Heart (tissue), 3 donors: Measurements from ENCODE around the genes HNRNPC, METTL3 and OXA1L.

DNA sequence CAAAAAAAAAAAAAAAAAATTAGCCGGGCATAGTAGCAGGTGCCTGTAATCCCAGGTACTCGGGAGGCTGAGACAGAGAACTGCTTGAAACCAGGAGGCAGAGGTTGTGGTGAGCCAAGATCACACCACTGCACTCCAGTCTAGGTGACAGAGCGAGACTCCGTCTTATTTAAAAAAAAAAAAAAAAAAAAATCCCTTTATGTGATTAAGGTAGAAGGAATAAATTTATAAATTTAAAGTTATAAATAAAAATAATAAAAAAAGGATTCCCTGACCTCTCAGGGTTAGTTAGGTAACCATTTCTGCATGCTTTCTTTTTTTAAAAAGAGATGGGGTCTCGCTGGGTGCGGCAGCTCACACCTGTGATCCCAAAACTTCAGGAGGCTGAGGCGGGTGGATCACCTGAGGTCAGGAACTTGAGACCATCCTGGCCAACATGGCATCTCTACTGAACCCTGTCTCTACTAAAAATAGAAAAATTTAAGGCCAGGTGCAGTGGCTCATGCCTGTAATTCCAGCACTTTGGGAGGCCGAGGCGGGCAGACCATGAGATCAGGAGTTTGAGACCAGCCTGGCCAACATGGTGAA lies 8.9 kb downstream of the HNRNPC start:
- RAMPAGE, long total RNA, 2 experiments: no peak in any of the 2 experiments

- RAMPAGE, long total RNA, 2 experiments: start-site peak on the minus strand in 2 of 2 experiments, at chr14:21269414-21269431 at its widest, 2,793 to 3,390 reads per replicate
Observed at GRCh38 chr14:21269181-21269621, at the start of gene HNRNPC. Gene HNRNPC, minus strand, starts transcription at chr14:21269442.

DNA sequence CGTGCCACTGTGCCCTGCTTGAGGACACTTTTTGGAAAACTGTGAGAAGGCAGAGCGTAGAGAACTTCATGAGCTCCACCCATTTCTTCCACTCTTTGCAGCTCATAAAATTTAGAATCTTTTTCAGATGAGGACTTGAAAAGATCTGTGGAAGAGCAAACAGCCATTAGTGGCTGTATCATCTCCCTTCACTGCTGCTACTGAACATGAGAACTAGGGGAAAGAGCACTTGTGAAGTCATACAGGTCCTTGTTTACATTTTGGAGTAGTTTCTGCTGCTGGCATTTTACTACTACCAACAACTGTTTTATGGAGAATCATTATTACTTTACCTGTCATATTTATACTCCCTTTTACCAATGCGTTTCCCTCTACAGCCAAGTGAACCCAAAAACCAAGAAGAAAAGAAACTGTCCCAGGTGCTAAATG lies 41.0 kb downstream of the RPGRIP1 start:
- RAMPAGE, long total RNA, 2 experiments: no peak in any of the 2 experiments

GRCh38 chr14:21455215-21455647 lies 692 bp downstream of the CHD8 start:
- RAMPAGE, long total RNA, 2 experiments: no peak in any of the 2 experiments

DNA sequence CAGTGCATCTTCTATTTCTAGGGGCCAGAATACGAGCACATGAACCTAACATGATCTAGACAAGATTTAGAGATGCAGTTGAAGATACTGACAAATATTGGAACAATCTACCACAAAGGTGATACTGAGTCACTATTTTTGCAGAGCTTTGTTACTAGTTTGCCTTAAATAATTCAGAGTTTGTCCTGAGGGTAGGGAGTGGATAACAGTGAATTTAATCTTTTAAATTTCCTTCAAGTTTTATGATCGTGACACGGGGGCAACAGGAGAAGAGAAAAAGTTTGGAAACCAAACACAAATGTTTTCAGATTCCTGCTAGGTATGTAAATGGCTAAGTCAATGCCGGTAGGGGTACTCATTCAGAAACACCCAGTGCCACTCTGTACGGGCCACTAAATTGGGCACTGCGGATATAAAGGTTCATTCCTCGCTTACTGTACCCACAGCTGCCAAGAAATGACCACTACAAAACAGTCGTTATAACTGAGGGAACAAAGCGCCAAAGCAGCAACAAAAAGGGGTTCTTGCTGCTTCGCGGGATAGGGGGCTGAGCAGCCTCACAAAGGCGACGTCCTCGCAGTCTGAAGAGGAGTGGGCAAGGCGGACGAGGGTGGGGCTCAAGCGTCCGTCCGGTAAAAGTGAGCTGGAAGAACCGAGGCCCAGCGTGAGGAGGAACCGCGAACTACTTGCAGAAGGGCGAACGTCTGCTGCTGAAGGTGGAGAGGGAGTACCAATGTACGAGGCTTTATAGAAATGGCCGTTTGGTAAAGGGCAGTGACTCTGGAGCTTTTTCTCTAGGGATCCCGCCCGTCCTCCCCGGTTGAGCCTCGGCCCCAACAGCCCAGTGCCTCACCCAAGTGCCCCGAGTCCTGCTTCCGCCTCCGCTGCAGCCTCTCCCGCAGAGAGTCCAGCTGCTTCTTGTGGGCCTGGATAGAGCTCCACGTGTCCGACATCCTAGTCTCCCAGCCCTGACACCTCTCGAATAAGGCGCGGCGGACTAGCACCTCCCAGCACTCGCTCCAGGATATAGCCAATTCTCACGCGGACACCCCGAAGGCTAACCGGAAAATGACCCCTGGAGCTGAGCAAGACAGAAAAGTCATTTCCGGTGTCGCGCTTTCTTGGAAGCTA lies at the start of gene METTL3:
METTL3 (minus strand) TSS at position 1,070 of the 1,131 bp plus-strand sequence.
- RAMPAGE, long total RNA, 2 experiments: no peak in any of the 2 experiments

- RAMPAGE, long total RNA, 2 experiments: no peak in any of the 2 experiments
Observed at GRCh38 chr14:21868627-21869026, 195.0 kb upstream of the OR4E1 start.

DNA sequence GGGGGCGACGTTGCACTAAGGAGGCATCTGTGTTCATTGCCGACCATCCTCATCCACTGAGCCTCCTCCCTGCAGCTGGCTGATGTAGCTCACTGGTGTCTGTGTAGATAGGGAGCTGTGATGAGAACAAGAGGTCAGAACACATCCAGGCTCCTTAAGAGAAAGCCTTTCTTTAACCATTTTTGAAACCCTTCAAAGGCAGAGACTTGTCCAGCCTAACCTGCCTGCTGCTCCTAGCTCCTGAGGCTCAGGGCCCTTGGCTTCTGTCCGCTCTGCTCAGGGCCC lies 220.6 kb upstream of the OR4E1 start:
- RAMPAGE, long total RNA, 2 experiments: no peak in any of the 2 experiments

DNA sequence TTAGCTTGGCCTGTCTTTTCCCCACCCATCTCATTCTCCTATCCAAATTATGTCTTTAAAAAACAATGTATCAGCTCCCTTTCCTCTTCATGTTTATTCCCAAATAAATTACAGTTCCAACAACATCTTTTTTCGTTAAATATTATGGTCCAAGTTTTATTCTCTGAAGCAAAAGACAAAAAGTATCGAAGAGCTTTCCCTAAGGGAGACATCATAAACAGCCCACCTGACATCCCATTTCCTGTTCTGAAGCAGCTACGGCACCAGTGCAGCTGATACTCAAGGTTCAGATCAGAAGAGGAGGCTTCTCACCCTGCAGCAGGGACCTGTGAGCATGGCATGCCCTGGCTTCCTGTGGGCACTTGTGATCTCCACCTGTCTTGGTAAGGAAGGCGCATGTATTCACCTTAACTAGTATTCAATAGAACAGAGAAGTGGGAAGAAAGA lies 308.2 kb downstream of the DAD1 start:
- RAMPAGE, long total RNA, 2 experiments: no peak in any of the 2 experiments

DNA sequence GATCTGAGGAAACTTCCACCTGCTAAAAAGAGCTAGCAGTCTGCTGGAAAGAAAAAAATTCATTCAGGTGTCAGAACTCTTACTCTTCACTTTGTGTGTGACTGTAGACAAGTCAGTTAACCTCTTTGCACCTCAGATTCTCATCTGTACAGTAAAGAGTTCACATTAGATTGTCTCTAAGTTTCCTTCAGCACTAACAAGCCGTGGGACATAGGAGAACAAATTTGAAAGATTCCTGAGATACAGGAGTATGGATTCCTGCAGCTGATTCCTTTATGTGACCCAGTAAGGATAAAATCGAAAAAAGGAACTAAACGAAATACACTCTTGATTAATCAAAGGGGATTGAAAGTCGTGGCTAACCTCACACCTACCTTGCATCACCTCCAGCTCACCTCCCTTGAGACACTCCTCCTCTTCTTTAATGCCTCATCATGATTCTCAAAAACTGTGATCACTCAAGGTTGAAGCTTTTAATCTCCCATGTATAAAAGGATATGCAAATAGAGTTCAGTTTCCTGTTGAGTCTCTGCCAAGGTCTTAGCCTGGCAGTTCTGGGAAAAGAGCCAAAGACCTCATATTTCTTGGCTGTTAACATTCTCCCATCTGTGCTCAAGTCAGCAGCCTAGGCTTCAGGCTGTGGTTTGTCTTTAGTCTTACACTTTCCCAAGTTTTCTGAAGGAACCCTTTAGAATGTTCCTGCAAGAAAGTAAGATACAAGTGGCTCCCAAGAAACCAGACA lies 156.6 kb downstream of the DAD1 start:
- RAMPAGE, long total RNA, 2 experiments: no peak in any of the 2 experiments

DNA sequence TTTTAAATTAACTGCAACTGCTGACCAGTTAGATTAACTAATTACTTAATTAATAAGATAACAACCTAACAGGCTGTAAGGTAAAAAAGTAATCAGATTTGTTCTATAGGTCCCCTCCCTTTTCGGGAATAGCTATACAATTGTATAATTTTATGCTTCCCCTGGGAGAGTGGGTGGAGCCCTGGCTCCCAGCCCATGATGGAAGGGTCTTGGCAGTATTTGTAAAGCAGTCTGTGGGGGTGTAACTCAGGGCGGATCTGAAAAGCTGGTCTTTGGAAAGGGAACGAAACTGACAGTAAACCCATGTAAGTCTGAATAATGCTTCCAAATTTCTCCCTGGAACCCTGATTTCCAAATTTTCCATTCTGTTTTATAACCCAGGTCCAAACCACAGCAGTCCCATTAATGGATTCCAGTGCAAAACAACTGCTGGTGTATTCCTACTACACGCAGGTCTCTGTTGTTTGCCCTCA lies 110.4 kb downstream of the DAD1 start:
- RAMPAGE, long total RNA, 2 experiments: no peak in any of the 2 experiments

DNA sequence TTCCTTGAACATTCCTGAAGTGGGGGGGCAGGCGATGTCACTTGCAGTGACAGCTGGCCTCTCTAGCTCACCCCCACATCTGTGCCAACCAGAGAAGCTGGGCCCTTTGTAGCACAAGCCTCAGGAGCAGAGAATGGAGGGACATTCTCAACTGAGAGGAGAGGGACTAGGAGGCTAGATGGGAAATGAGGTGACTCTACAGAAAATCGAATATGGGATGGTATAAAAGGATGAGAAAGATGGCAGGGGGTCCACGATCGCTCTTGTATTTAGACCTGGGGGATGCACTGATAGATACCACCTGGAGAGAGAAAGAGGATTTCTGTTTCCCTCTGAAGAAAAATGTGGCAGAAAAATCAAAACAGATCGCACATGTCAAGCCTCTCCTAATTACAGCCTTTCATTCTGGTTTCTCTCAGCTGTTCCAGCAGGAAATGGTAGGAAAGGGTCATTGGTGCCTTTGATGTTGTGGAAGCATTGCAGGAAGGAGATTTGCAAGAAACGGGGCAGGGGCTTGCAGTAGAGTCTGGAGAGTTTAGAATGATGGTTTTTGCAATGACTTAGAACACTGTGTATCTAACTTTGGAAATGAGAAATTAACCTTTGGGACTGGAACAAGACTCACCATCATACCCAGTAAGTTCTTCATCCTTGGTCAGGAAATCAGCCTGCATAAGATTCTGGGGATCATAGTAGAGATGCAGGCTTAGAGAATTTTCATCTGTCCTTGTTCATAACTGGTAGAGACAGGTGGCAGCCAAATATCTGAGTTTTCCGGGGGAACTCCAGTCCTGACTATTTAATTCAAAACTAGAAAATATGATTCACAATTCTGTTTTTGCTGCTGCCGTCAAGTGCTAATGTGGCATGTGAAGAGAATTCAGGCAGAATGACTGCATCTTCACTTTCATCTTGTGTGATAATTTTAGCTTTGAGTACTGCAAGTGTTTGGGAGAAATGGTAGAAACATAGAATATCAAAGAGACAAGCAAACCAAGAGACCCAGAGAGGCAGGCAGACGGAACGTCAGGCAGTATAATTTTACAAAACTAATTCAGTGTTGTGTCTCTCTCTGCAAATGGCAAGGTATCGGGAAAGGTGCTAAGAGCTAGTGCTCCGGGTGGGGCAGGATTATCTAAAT lies 98.7 kb downstream of the DAD1 start:
- RAMPAGE, long total RNA, 2 experiments: no peak in any of the 2 experiments

DNA sequence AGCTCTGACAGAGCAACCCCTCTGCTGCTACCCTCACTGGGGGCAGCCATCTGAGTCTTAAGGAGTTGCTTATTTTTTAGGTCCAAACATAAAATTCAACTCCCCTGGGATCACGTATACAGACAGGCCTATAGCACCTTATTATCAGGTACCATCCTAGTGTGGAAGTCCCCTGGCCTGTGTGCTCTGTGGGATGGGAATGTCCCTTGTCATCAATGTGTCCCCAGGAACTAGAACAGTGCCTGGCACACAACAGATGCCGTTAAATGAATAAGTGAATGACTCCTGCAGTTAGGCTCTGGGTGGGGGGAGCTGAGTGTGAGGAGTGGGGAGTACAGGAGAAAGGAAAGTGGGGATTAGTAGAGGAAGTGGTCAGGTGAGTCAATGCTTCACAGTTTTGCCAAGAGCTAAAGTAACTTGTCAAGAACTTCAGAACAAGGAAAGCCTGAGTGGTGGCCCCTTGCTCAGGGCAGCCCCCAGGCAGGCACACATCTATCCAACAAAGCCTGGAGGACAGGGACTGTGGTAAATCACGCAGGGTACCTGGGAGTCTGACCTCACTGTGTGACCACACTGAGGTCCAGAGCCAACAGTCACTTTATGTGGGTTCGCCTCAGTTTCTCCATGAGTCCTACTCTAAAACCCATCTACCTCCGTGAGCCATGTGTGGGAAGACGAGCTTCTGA lies 33.4 kb downstream of the DAD1 start:
- RAMPAGE, long total RNA, 2 experiments: no peak in any of the 2 experiments

- RAMPAGE, long total RNA, 2 experiments: no peak in any of the 2 experiments
Observed at GRCh38 chr14:22572362-22573239, 16.4 kb downstream of the DAD1 start.

DNA sequence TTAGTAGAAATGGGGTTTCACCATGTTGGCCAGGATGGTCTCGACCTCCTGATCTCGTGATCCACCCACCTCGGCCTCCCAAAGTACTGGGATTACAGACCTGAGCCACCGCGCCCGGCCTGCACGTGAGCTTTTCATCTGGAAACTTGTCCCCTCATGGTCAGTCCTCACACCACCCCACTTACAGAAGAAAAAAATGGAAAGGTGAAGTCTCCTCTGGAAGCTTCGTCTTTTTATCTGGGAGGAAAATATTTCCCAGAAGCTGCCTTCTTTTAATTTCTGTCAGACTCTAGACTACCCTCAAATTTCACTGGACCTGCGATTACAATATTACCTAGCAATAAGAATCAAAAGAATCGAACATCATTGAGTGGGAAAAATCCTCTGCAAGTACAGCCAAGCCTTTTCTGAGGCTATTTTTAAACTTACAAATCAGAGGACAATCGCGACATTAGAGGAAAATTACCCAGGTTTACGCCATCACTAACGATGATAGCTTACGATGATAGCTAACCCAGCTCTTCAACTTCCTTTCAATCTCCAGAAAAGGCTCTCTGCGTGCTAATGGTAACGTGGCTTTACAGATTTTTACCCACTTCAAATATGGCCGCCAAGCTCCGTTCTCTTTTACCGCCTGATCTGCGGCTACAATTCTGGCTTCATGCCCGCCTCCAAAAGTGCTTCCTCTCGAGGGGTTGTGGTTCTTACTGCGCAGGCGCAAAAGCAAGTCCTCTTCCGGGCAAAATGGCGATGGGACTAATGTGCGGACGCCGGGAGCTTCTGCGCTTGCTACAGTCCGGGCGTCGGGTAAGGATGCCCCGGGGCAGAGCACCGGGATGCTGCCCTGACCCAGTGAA lies at the start of gene OXA1L:
OXA1L (plus strand) TSS at position 731 of the 857 bp plus-strand sequence.
- RAMPAGE, long total RNA, 2 experiments: start-site peak on the plus strand in 1 of 2 experiments, centred at position 737 of the sequence, 168 reads per replicate; start-site peak on the minus strand in 1 of 2 experiments, centred at position 618 of the sequence, 44 reads per replicate

- RAMPAGE, long total RNA, 2 experiments: no peak in any of the 2 experiments
Observed at GRCh38 chr14:22777017-22777435, 10.5 kb downstream of the OXA1L start.

DNA sequence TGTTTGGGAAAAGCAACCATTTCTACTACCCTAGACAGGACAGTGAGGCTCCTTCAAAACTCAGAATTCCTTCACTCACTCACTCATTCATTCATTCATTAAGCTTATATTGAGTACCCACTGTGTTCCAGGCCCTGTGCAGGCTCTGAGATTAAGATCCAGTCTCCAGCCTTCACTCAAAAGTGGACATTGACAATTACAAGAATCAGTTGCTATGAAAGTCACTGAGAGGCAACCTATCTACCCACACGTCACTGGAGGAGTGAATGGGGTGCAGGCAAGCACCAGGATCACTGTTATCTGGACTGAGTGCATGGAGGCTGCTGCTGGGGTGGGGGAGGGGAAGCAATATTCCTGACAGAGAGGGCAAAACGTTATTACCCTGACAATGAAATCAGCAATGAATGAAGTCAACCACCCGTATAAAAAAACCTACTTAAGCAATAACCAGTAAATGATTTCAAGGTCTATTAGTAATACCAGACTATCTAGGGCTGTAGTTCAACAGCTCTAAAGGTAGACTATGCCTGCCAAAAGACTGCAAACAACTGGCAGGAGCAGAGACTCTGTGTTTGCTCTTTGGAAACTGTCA lies 17.8 kb downstream of the SLC7A7 start:
- RAMPAGE, long total RNA, 2 experiments: no peak in any of the 2 experiments

- RAMPAGE, long total RNA, 2 experiments: no peak in any of the 2 experiments
Observed at GRCh38 chr14:22823138-22823920, 6.4 kb upstream of the MRPL52 start.

DNA sequence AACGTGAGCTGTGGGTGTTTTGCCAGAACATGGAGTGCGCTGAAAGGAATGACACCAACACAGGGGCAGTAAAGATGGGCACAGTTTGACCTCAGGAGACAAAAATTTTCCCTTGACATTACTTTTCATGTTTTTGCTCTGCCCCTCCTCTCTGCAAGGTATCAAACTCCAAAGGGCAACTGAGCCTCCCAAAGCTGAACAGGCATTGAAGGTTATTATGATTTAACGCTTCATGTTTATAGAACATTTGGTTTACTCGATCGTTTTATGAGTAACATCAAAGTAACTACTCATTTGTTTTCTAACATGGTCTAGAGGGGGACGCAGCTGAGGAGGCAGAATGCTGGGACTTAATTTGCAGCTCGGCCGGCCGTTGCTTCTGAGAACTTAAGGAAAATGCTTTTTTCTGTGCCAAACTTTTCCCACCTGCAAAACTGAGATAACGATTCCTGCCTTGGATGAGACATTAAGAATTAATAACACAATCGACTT lies 992 bp downstream of the HAUS4 start:
- RAMPAGE, long total RNA, 2 experiments: no peak in any of the 2 experiments

DNA sequence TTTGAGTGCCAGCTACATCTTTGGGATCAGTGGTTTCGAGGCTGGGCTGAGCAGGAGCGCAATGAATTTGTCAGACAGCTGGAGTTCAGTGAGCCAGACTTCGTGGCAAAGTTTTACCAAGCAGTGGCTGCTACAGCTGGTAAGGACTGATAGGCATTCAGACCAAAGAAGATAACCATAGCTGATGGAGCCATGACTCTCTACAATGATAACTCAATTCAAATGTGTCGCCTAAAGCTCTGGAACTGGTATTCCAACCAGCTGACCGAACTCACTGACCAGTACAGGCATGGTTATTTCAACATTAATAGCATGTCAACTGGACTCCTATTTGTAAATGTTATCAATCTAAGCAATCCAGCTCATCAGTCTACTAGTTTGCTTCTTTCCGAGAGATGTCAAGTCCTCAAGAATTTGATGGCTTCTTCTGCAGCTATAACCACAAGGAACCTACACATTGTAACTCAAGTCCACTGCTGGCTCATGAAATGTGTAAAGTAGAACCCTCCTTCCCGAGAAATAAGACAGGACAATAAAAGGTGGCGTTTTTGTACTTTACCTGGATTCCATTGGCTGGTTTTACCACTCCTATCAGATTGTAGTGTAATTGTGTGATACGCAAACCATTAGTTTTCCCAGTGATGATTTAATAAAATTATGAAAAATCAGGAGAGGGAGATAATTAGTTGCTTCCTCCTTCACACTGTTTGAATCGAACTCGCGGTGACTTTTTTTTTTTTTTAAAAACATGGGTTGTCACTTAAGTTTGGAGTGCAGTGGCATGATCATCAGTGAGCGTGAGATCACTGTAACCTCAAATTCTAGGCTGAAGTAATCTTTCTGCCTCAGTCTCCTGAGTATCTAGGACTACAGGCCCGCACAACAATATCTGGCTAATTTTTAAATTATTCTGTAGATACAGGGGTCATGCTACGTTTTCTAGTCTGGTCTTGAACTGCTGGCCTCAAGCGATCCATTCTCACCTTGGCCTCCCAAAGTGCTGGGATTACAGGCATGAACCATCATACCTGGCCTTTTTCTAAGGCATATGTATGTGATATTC lies 3.0 kb downstream of the C14orf119 start:
- RAMPAGE, long total RNA, 2 experiments: no peak in any of the 2 experiments

DNA sequence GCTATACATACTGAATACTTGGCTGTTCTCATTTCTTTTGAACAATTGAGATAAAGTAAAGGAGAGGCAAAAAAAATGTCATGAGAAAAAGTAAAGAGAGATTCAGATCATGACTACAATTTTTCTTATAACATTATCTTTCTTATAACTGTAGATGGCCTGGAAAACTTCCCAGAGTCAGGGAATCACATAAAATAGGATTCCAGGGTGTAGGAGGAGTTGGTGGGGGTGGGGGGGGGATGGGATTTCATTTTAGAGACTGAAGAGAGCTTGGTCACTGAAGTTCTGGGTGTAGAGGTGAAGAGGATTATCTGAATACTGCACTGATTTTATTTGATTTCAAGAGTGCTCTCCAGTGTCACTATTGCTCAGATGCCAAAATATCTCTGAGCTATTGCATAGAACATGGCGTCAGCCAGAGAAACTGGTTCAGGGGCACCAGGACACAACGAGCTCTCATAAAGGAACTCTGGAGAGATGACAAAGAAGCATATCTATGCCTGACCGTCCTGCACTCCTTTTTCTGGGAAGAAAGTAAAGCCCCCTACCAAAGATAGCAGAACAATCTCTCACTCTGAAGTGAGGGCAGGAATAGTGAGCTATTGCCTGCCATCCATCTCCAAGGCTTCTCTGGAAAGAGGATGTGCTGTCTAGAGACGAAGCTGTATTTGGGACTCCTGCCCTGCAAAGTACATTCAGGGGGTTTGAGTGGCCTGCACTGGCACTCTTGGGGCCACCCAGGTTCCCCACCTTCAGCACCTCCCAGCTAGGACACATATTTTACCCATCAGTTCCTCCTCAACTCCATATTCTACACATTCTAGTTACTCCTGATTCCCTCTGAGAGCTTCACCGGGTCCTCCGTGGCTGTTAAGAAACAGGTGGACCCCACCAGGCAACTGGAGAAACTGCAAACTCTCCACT lies 2.0 kb downstream of the SLC7A8 start:
- RAMPAGE, long total RNA, 2 experiments: no peak in any of the 2 experiments